Ureter (tissue), 1 donor: Measurements from ENCODE around the gene POLR2F.

DNA sequence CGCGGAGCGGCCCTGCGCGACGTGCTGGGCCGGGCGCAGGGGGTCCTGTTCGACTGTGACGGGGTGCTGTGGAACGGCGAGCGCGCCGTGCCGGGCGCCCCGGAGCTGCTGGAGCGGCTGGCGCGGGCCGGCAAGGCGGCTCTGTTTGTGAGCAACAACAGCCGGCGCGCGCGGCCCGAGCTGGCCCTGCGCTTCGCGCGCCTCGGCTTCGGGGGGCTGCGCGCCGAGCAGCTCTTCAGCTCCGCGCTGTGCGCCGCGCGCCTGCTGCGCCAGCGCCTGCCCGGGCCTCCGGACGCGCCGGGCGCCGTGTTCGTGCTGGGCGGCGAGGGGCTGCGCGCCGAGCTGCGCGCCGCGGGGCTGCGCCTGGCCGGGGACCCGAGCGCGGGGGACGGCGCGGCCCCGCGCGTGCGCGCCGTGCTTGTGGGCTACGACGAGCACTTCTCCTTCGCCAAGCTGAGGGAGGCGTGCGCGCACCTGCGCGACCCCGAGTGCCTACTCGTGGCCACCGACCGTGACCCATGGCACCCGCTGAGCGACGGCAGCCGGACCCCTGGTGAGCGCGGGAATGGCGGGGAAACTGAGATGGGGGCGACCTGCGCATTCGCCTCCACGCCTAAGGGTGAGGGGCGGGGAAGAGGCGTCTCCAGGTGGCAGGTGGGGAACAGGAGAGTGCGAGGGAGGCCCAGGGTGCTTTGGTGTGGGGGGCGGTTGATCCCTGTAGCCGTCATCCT, 446 bp downstream of the PDXP start:
- PRO-cap, result no peak

DNA sequence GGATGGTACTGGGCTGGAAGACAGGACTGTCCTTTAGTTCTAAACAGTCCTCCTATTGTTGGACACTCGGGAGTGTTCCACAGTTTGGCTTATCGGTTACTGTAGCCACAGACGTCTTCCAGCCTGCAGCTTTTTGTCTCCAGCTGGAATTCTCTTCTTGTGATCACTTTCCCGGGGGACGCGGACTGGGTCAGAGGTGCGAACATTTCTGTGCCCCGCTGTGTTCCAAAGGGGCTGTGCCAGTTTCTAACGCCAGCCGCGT, 6.2 kb downstream of the PDXP start:
- PRO-cap, result no peak

GRCh38 chr22:37686807-37687223, 672 bp downstream of the NOL12 start:
- PRO-cap, result no peak

DNA sequence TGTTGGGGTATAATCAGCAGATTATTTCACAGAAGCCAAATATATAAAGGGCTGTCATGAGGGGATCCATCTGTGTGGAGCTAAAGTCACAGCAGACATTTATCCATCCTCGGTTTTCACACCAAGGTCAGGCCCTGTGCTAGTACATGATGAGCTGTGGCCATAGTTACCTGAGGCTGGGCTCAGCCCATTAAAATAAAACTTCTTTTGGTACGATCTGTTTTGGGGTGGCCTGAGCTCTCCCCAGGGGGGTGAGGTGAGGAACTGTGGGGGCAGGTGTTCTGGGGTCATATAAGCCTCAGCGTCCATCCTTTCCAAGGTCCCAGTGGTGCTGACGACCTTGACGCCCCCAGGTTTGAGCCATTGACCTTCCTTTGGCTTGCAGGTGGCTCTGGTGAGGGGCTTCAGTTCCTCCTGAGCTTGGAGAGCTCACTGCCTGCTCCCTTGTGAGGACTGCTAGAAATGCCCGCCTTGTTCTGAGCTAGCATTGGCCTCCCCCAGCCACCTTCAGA, 1.4 kb upstream of the TRIOBP start:
- PRO-cap, result no peak

DNA sequence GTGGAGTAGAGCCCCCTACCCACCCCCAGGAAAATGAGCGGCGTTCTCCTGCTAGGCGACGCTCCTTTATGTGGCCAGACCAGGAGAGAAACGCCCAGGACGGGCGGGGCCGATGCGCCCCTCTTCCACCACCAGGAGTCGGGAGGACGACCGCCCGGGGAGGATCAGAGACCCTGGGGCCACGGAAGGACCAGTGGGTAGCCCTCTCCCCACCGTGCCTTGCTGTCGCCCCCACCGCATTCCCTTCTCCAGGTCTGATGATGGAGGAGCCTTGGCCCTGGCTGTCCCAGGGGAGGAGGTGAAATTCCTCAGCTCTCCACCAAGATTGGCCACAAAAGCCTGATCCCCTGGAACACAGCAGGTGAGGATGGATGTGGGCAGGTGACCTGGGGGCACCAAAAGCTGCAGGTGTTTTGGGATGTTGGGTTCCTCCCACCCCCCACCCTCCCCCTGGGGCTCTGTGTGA, 521 bp downstream of the TRIOBP start:
- PRO-cap, result no peak

DNA sequence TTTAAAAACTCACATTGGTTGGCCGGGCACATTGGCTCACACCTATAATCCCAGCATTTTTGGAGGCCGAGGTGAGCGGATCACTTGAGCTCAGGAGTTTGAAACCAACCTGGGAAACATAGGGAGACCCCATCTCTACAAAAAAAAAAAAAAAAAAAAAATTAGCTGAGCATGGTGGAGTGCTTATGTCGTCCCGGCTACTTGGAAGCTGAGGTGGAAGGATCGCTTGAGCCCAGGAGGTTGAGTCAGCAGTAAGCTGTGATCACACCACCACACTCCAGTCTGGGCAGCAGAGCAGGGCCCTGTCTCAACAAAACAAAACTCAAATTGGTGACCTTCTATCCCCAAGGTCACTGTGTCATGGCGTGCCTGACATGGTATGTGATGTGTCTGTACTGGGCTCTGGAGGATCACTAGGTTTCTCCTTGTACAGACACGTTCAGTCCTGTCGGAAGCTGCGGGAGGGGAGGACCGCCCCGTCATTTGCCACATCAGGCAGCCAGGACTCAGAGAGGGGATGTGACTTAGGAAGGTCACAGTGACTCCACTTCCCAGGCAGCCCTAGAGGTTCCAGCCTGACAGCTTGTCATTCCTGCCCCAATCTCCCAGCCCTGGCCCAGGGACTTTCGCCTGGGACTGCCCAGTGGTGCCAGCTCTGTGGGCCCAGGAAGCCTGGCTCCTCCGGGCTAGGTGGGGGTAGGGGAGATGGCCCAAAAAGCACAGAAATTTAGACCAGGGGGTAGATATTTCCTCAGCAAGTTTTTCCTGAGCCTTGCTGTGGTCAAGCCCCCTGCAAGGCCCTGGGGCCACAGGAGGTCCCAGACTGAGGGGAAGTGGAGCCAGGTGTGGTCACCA, 53.0 kb downstream of the TRIOBP start:
- PRO-cap, result no peak

GRCh38 chr22:37869936-37870436, 20.8 kb downstream of the EIF3L start:
- PRO-cap, result no peak

- PRO-cap, result no peak
Observed at GRCh38 chr22:37875646-37876173, 26.5 kb downstream of the EIF3L start.

DNA sequence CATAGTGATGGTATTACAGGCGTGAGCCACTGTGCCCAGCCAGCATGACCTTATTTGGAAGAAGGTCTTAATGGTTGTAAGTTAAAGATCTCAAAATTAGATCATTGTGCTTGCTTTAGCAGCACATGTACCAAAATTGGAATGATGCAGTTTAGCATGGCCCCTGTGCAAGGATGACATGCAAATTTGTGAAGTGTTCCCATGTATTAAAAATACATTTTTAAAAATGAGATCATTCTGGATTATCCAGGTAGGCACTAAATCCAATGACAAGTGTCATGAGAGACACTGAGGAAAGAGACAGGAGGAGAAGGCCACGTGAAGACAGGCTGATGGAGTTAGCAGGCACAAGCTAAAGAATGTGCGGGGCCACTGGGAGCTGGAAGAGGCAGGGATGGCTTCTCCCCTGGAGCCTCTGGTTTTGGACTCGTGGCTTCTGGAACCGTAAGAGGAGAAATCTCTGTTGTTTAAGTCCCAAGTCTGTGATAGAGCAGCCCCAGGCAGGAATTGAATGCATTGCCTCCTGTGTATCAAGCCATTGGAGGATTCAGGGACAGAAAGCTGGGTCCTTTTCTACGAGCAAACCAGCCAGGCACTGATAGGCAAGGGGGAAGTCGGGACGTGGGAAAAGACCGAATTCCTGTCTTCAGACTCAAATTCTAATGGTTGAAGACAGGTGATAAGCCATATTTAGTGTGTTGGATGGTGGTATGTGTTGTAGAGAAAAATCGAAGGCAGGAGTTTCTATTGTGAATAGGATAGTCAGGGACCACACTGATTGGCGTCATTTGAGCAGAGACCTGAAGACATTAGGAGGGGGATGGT, 14.6 kb upstream of the MICALL1 start:
- PRO-cap, result no peak

- PRO-cap, result unidirectional peak, plus-strand start at chr22:37905333
Observed at GRCh38 chr22:37904454-37905670, 1.2 kb upstream of the MICALL1 start.

- PRO-cap, result no peak
Observed at GRCh38 chr22:37920169-37920454, 14.0 kb downstream of the MICALL1 start.

- PRO-cap, result bidirectional peak, plus-strand start at chr22:37953699, minus-strand start at chr22:37953576
Observed at GRCh38 chr22:37953113-37954214, at the start of gene POLR2F. TSS of gene POLR2F (plus strand) at chr22:37953699.

GRCh38 chr22:37982879-37983771, 1.2 kb downstream of the SOX10 start:
- PRO-cap, result no peak

DNA sequence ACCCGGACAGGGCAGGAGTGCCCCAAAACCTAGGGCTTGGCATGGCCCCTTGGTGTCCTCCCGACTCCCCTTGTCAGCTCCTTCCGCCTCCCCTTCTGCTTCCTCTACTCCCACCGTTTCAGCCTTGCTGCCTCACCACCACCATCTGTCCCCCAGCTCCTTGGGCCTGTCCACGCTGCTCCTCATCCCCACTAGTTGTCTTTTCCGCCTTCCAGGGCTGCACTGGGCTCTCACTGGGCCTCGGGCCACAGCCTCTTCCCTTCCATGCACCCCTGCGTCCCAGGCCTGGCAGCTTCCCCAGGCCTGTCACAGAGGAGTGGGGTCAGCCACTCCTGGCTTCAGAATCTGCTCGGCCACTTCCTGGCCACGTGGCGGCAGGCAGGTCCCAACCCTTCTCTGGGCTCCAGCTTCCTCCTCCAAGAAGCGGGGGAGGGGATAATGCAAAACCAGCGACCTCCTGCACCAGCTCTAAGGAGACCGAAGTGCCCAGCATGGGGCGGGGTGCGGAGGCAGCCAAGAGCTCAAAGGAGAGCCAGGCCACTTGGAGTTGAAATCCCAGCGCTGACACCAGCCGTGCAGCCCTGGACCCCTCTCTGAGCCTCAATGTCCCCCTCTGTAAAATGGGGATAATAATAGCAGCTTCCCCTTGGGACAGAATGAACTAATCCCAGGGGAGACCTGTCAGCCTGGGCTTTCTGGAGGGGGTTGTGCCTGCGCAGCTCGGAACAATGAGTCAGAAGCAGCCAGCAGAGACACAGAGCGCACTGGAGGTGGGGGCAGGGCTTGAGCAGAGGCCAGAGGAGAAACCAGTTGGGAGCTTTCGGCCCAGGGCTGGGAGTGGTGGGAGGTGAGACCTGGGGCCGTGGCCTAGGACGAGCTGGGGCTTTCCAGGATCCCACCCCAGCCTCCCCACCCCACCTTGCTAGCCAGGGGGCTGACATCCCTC, 22.9 kb upstream of the PICK1 start:
- PRO-cap, result no peak

DNA sequence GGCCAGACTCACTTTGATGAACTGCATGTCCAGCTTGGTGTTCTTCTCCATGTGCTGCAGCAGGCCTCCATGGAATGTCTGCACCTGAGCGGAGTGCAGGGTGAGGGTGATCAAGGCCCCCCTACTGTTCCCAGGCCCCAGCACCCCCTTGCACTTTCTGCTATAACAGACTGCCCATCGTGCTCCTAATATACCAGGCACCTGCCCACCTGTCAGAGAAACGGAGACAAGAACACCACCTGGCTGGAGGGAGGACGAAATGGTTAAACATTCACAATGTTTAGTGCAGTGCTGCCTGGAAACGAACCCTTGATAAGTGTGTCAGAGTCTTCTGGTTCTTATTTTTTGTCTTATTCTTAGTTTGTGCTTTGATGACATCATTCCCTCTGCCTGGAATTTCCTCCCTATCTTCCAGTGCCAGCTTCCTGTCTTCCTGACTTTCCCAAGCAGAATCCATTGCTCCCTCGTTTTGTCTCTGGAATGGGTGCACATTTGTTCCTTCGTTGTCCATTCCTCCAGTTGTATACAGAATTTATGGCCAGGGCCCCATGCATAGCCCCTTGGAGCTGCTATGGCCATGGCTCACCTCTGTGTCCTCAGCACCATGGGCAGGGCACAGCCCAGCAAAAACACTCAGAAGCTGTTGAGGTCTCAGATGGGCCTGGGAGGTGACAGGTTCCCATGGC, 11.9 kb downstream of the BAIAP2L2 start:
- PRO-cap, result no peak

- PRO-cap, result no peak
Observed at GRCh38 chr22:38120619-38120951, 10.1 kb upstream of the BAIAP2L2 start.

GRCh38 chr22:38167304-38167822, 14.3 kb downstream of the PLA2G6 start:
- PRO-cap, result no peak

- PRO-cap, result no peak
Observed at GRCh38 chr22:38172849-38173327, 8.7 kb downstream of the PLA2G6 start.

GRCh38 chr22:38230114-38230499, 28.3 kb downstream of the MAFF start:
- PRO-cap, result no peak

DNA sequence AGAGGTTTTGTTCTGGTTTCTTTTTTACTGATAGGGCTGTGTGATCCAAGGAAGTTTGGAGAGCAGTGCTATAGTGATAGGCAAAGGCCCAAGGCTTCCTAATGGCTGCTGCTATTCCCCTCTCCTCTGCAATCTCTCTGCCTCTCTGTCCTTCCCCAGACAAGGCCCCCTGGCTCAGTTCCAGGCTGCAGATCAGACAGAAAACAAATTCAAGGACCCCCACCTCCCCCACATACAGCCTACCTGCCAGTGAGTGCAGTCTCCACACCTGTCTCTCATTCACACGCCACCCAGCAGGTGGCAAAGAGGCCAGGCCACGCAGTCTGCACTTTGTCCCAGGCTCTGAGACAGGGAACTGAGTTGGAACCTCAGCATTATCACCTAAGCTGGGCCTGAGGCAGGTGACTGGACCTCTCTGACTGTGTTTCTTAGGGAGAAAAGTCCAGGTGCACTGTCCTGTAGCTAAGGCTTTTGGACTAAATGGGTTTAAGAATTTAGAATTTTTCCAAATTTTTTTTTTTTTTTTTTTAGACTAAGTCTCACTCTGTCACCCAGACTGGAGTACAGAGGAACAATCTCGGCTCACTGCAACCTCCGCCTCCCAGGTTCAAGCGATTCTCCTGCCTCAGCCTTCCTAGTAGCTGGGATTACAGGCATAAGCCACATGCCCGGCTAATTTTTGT, 14.9 kb downstream of the TMEM184B start:
- PRO-cap, result no peak